ENCODE results near the genes KIF5C, RND3 and CACNB4.

DNA sequence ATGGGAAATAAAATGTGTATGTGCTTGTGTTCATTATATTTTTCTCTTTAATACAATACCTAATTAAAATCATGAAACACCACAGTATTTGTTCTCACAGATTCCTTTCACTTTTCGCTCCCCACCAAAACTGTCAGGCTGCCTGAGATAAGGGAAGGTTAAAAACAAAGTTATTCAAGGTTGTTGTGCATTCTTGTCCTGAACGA is 76.4 kb downstream of the ZEB2 start:
- PRO-cap, result no peak
- RAMPAGE, long total RNA, result no peak

DNA sequence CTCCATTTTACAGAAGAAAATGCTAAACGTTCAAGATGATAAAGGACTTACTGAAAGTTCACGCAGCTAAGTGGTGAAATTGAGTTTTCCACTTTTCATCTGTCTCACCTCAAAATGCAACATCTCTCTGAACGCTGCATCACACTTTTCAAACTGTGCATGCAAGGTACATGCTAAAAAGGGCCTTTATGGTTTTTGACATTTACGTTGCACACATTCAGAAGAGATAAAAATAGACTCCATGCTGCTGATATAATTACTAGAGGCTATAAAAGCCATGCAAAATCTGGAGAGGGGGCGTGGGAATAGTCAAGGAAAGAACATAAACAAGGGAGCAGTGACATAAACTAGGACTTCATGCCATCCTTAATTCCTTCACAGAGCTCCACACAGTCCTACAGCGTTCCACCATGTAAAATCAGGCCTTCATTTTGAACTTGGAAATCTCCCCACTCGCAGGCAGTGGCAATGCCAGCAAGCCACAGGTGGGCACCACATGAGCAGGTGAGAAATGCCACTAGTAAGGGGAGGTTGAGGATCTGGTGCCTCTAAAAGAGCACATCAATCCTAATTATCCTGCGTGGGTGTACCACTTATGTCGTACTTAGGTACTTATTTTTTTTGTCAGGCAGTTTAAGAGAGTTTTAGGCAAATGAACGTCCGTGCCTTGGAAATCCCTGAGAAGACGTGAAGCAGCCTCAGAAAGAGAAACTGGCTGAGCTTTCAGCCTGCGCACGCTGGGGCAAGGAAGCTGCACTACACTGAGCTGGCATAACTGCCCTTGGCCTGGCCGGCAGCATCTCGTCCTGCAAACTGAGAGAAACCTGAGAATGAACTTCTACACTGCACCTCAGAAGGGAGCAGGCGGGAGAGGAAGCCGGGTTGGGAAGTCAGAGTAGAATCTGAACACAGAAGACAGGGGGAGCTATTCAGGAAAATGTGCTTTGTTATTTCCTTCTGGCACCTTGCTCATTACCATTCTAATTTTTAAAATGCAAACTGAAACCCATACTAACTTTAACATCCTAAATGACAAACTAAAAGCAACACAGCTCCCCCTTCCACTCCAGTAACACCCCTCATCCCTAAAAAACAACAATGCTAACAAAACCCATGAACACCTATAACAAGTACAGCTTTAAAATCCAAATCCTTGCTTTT is 71.2 kb downstream of the ZEB2 start:
- PRO-cap, result no peak
- RAMPAGE, long total RNA, result no peak

- PRO-cap, result no peak
- RAMPAGE, long total RNA, result no peak
Measured at GRCh38 chr2:144459870-144460441, 60.0 kb downstream of the ZEB2 start.

DNA sequence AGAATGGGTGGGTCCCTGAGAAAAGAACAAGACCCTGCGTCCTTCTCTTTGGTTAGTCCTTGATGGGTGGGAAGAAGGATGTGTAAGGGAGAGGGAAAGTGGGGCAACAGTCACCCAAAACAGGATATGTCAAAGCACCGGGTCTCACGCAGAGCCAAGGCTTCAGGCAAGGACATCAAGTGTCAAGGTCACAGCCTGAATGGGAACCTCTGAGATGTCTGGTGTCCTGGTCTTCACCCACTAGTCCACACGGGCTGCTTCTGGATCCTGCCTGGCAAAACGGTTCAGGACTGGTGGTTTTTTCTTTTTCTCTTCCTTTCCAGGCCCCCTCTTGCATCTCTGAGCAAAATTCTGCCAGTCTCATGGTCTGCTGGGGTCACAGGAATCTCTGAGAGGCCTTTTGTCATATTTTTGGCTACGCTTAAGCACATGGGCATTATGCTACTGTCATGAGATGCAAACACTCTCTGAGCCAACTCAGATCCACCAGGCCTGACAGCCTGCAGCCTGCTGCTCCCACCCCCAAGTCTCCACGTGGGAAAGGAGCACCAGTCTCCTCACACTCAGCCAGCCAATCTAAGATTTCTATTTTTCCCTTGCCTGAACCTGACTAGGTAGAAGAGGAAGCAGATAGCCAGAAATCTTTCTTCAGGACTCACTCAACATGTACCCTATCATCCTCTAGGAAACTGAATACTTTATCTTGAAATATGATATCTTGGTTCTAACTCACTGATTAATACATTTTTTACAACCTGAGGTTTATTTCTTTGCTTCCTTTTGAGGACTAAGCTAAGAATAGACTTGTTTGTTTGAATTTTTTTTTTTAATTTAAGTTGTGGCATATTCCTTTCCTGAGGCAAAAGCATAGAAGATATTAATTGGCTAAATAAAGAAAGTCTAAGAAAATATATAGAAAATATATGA is 518.3 kb upstream of the ZEB2 start:
- PRO-cap, result no peak
- RAMPAGE, long total RNA, result no peak

DNA sequence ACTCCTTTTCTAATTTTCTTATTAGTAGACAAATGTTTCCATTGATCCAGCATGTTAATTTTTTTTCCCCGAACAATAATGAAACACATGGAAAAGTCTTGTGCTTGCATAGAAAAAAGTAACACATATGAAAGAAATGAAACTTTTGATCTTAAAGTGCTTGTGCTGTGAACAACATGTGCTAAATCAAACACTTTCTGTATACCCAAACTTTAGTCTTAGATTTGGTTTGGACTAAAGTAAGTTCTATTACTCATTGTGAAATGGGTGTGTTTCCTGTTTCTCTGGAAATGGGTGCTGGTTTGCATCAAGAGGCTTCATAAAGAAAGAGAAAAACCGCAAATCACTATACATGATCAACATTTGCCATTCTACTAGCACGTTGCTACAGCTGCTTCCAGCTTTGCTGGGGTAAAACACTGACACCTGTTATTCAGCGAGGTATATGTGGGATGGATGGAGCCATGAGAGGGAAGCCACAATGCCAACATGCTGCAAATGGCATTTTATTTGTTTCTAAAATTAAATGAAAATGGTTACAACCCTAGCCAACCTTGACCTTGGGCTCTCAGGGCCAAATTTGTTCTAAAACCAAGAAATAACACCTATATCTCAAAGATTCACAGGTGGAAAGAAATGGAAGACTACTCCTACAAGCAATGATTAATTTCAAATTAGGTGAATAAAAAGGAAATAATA is 547.0 kb upstream of the ACVR2A start:
- PRO-cap, result no peak
- RAMPAGE, long total RNA, result no peak

GRCh38 chr2:147647456-147647765 is 197.4 kb upstream of the ACVR2A start:
- PRO-cap, result no peak
- RAMPAGE, long total RNA, result no peak

DNA sequence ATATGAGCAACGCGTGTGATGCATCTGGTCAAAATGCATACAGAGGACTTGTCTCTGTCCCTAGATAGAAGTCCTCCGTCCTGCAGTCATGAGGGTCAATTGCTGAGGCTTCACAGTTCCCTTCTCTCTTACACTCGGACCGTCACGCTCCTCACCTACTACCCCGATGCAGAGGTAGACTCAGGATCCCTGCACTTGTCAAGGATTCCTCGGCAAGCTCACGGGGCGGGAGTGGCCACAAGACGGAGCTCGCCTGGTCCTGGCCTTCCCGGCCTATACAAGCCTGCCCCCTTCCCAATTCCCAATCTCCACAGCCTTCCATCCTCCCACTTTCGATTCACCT is 355 bp downstream of the ORC4 start:
- PRO-cap, result no peak
- RAMPAGE, long total RNA, result no peak

DNA sequence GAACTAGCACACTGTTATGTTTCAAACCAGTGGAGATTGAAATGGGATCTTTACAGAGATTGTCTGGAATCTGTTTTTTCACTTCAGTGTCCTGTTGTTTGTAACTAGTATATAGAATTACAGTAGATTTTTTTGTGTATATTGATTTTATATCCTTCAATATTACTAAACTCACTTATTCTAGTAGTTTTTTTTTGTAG is 22.7 kb downstream of the EPC2 start:
- PRO-cap, result no peak
- RAMPAGE, long total RNA, result no peak

- PRO-cap, result no peak
- RAMPAGE, long total RNA, result no peak
Measured at GRCh38 chr2:148696037-148696679, 51.6 kb downstream of the EPC2 start.

DNA sequence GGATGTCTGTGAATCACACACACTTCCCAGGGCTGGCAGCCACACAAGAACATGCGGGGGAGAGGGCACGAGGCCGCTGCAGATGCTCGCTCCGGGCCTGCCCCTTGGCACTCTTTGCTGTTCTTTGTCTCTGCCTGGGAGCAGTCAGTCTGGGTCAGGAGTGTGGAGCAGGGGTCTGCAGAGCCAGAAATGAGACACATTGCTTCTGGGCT is 62.6 kb upstream of the KIF5C start:
- PRO-cap, result no peak
- RAMPAGE, long total RNA, result no peak

DNA sequence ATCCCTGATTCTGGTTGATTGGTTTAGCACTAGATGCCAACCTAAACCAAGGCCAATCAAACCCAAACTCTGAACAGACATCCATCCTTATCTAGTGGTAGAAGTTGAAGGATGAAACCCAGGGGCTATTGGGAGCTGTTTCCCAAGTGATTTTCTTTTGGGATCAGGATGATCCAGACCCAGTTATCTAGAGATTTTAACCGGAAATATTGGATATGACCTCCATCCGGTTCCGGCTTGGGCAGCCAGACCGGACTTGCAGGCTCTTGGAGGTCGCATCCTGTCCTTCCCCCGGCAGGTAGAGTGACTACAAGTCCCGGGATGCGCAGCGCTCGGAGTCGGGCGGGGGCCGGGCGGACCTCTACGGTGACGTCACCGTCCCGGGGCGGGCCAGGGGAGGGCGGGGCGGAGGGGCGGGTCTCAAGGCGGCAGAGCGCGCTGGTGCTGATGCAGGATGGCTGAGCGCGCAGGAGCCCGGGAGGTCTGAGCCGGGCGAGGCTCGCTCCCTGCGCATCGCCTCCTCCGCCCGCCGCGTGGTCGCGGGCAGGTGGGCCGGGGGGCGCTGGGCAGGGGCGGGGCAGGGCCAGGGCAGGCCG is at the start of gene KIF5C:
KIF5C (plus strand) TSS at position 431 of the 596 bp plus-strand sequence.
- PRO-cap, result bidirectional peak, plus-strand start at position 431 of the sequence, minus-strand start at position 305 of the sequence
- RAMPAGE, long total RNA, result no peak

DNA sequence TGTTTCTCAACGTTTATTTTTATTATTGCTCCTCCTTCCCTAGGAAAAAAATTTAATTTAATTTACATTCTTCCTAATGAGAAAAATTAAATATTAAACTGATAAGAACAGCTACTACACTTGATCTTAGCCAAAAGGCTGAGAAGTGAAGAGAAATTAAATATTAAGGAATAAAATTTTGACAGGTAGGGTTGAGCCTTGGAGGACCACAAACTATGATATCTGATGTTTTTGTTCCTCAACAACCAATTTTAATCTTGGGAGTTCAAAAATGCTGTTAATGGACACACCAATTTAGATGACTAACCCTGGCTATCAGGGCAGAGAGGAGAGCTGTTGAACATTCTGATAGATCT is 35.2 kb downstream of the LYPD6 start:
- PRO-cap, result no peak
- RAMPAGE, long total RNA, result no peak

DNA sequence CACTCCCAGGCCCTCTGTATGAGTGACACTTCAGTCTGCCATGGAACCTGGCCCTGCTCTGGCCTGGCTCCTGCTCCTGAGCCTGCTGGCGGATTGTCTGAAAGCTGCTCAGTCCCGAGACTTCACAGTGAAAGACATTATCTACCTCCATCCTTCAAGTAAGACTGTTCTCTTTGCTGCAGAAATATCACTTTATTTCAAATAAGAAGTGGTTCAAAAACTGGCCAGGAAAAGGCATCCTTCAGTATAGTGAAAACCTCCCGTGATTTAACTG is 107.2 kb downstream of the LYPD6 start:
- PRO-cap, result no peak
- RAMPAGE, long total RNA, result no peak

DNA sequence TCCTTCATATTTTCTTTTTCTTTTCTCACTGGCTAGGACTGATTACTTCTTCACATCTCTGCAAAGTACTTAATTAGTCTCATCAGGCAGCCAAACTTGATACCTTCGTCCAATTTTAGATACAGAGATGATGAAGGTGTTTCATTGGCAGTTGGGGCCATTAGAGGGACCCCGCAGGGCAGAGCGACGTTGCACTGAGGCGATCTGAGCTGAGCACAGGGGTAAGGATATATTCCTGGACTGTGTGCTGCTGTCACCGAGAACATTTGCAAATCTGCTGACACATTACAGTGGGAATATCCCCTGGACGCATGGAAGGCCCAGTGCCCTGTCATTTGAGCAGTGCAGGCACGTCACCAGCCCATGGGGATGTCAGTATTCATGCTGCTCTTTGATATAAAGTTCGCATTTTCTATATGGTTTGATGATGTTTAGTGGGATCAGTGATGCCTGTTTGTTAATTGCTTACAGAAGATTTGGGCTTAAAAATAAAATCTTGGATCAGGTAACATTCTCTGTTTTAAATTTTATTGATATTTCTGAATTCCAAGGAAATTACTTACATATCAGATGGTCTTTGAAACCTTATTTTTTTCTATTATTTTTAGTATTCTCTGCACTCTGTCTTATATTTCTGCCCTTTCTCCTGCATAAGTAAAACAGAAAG is 10.5 kb upstream of the MMADHC start:
- PRO-cap, result no peak
- RAMPAGE, long total RNA, result no peak

DNA sequence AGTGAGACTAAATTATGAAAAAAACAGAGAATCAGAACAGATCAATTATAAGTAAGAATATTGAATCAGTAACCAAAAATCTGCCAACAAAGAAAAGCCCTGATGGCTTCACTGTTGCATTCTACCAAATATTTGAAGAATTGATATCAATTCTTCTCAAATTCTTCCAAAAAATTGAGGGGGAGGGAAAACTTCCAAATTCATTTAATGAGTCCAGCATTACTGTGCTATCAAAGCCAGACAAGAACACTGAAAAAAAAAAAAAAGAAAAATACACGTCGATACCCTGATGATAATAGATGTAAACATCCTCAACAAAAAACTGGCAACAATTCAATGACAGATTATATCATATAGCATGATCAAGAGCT is 332.6 kb upstream of the MMADHC start:
- PRO-cap, result no peak
- RAMPAGE, long total RNA, result no peak

- PRO-cap, result unidirectional peak, minus-strand start at chr2:150487665
- RAMPAGE, long total RNA, result no peak
Measured at GRCh38 chr2:150486918-150488032, at the start of gene RND3. Gene RND3, minus strand, starts transcription at chr2:150487667.

DNA sequence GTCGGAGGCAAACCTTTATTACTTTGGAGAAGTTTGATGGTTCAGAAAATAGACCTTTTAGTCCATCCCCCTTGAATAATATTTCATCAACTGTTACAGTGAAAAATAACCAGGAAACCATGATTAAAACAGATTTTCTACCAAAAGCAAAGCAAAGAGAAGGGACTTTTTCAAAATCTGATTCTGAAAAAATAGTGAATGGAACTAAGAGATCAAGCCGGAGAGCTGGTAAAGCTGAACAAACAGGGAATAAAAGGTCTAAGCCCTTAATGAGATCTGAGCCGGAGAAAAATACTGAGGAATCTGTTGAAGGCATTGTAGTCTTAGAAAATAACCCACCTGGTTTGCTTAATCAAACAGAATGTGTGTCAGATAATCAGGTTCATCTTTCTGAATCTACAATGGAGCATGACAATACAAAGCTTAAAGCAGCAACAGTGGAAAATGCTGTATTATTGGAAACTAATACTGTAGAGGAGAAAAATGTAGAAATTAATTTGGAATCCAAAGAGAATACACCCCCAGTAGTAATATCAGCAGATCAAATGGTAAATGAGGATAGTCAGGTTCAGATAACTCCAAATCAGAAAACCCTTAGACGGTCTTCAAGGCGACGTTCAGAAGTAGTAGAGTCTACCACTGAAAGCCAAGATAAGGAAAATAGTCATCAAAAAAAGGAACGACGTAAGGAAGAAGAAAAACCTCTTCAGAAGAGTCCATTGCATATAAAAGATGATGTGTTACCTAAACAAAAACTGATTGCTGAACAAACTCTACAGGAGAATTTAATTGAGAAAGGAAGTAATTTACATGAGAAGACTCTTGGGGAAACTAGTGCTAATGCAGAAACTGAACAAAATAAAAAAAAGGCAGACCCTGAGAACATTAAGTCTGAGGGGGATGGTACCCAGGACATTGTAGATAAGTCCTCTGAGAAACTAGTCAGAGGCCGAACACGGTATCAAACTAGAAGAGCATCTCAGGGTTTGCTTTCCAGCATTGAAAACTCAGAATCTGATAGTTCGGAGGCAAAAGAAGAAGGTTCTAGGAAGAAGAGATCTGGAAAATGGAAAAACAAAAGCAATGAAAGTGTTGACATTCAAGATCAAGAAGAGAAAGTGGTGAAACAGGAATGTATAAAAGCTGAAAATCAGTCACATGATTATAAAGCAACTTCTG is 53.9 kb downstream of the RIF1 start:
- PRO-cap, result no peak
- RAMPAGE, long total RNA, result no peak

GRCh38 chr2:151770170-151770474 is 35.8 kb upstream of the NEB start:
- PRO-cap, result no peak
- RAMPAGE, long total RNA, result no peak

DNA sequence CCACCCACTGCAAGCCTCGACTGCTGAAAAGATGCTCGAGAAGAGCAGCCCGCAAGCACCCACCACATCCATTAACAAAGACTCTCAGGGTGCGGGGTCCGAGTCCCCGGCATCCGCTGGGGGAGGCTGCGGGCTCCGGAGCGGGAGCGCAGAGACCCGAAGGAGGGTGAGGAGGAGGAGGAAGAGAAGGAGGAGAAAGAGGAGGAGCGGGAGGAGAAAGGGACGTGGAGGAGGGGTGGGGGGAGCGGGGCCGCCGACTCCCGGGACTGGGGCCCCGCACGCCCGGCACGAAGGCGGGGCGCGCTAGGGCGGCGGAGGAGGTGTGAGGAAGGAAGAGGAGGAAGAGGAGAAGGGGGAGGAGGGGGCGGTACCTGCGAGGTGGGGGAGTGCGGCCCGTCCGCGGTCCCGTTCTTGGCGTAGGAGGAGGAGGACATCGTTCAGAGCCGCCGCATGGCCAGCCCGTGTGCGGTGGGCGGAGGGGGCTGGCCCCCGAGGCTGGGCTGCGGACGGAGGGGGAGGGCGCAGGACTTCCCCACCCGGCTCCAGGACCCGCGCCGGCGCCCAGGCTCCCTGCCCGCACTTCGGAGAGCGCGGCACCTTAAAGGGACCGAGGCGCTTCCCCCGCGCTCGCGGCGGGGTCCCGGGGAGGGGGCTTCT is at the start of gene CACNB4:
CACNB4 (minus strand) TSS at position 467 of the 657 bp plus-strand sequence.
- PRO-cap, result no peak
- RAMPAGE, long total RNA, result no peak

DNA sequence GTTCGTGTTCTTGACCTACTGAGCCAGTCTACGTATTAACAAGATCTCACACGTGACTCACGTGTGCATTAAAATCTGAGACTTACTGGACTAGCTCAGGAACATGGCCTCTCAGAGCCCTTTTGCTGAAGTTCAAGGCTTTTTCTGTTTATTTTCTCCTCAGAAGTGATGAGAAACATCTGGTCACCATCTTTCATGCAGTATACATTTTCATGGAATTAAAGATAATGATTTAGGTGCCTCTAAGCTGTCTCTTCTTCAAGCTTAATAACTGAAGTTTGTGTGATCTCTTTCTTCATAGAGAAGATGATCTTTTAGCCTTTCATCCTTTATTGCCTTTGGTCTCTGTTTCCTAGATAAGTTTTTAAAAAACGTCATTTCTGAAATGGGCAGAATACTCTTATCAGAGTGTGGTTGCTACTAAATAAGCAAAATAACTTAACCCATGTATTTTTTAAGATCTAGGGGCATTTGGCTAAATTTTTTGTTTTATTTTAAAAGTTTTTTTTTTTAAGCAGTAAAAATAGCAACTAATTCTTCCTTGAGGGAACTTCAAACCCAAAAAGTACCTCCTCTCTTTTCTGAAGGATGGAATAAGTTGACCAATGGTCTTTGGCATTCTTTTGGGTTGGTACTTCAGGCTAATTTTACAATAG is 33.1 kb downstream of the FMNL2 start:
- PRO-cap, result no peak
- RAMPAGE, long total RNA, result no peak

Data from Karpas-422 (cell line).